AG10803 (cell line): ENCODE measurements around the genes NUTM2A and STAMBPL1.

GRCh38 chr10:87225103-87225736 is at the start of gene NUTM2A:
Gene NUTM2A, plus strand, starts transcription at chr10:87225448.
- RRBS = no CpG with 5 or more reads among the region's 6 CpGs

- RRBS = no CpG with 5 or more reads among the region's 11 CpGs
Measured at GRCh38 chr10:87658827-87659375, 777 bp upstream of the PAPSS2 start.

GRCh38 chr10:87818650-87819291 is 745 bp upstream of the ATAD1 start:
- RRBS = no CpG with 5 or more reads among the region's 21 CpGs

DNA sequence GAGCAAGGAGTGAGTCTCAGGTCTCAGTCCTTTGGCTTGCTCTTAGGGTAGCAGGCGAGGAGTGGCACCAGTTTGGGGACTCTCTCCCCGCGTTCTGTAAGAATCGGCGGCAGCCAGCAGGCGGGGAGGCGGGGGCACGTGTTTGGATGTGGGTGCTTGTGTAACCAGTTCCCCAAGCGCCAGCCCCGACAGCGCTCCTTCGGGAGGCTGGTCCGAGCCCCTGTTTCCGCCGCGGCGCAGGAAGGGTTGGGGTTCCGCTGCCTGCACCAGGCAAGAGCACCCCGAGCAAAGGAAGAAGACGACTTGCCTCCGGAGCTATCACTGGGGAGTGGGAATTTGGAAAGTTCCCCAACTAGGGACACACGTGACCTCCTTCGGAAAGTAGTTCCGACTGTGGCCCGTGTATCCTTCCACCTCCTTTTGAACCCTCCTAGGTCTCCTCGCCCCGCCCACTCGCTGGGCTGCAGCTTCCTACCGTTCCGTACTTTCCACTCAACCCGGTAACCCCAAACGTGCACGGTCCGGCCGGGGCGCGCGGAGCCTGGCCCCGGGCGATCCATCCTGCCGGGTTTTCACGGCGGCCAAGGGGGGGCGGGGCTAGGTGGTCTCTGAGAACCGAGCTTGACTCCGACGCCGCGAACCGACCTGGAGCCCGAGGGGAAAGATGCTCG is 1.3 kb downstream of the KLLN start:
- RRBS = no CpG with 5 or more reads among the region's 52 CpGs

GRCh38 chr10:87863750-87864038 is 269 bp downstream of the PTEN start:
- RRBS = under 1% methylated on average over 5 of the region's 37 CpGs

DNA sequence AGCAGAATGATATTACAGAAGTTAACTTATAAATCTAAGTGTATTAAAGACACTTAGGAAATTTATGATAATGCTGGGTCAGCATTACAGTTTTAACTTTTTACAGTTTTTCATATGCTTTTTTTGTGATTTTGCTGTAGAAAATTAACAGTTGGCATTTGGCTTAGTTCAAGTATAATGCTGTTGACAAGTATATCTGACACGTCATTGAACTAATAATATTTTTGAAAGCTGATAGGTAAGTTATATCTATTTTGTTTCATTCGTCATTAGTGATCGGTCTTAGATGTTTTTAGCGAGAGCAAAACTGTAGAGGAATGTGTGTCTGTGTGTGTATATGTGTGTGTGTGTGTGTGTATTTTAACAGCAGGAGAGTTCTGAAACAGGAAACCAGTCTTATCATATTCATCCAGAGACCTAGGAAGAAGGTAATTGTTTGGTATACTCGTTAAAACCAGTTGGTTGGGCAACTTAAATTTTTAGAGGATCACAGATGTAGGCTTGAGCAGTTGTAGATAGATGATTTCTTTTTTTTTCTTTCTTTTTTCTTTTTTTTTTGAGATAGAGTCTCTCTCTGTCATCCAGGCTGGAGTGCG is 15.5 kb downstream of the PTEN start:
- RRBS = no CpG with 5 or more reads among the region's 6 CpGs

GRCh38 chr10:87945295-87945985 is 82.0 kb downstream of the PTEN start:
- RRBS = no CpG with 5 or more reads among the region's 6 CpGs

DNA sequence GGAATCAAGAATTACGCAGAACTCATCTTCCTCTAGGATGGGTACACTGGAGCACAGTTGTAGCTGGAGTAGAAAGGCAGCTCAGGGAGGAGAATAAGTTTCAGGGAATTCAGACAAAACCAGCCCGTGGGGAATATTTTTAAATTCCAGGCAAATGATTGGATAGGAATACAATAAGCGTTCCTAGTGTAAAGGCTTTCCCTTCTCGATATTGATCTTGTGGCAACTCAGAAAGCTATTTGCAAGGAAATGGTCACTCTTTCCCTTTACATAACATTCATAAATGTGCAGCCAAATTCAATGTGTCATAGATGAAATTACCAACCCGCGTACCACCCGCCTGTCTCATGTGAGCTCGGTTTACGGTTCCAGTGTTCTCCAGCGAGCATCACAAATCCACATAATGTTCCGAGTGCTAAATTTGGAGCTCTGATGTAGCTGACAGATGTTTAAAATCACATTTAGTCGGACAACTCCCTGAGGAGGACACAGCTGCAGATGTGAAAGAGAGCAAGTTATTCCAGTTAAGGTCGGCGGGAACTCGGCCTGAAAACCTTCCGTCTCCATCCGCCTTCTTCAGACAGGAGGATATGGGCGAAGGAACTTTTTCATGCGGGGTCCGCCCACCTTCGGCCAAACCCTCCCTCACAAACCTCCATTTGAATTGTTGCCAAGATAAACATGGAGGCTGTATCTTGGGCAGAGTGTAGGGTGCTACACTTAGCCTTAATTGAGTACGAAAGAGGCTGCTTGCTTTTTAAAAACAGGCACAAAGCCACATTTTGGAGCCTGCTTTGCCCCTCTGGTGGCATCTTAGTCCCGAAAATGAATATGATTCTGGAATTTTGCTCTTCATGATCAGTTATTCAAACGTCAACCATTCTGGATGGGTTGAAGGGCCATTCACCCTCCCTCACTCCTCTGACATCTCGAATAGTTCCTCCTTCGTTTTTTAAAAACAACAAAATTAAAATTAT is 326.9 kb downstream of the RNLS start:
- RRBS = no CpG with 5 or more reads among the region's 26 CpGs

GRCh38 chr10:88475509-88475894 is 107.6 kb downstream of the RNLS start:
- RRBS = no CpG with 5 or more reads among the region's 1 CpG

GRCh38 chr10:88545249-88545736 is 37.8 kb downstream of the RNLS start:
- RRBS = no CpG with 5 or more reads among the region's 4 CpGs

GRCh38 chr10:88841307-88841653 is 10.4 kb downstream of the ANKRD22 start:
- RRBS = no CpG with 5 or more reads among the region's 2 CpGs

GRCh38 chr10:88879847-88880955 is at the start of gene STAMBPL1:
Gene STAMBPL1, plus strand, starts transcription at chr10:88880245.
- RRBS = under 1% methylated on average over 23 of the region's 99 CpGs

DNA sequence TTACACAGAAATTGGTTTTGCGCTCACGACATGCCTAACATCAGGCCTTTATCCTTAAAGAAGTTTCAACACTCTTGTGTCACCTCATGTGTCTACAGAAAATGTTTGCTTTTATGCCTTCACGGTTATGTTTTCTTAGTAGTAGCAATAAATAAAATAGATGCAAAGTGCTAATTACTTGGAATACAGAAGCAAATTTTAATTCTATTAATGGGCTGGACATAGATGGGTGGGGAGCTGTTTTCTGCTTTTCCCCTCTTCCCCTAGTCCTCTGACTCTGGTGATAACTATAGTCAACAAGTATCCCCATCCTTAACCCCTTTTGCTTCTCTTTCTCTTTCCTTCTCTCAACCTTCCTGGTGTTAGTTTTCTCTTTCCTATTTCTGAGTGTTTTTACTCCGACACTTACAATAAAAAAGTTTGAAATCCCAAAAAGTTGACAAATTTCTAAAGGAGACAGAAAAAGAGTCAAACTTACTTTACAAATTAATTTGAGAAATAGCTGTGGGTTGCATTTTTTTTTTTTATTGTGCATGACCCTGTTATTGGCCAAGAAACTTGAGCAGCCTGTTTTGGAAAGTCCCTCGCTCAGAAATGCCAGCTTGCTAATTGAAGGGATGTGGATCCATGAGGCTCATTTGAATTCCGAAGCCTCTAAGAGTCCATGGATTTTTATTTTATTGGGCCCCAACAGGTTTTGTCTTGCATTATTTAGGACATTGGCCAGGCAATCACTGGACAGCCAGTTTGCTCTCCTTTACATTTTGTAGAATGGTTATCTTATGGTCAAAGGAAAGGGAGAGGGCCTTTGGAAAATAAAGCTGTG is 2.4 kb downstream of the FAS start:
- RRBS = no CpG with 5 or more reads among the region's 6 CpGs

- RRBS = no CpG with 5 or more reads among the region's 4 CpGs
Measured at GRCh38 chr10:89478474-89479166, 56.8 kb downstream of the SLC16A12 start.

GRCh38 chr10:89494495-89495023 is 40.8 kb downstream of the SLC16A12 start:
- RRBS = no CpG with 5 or more reads among the region's 4 CpGs

- RRBS = no CpG with 5 or more reads among the region's 6 CpGs
Measured at GRCh38 chr10:89643637-89643982, 1.4 kb downstream of the PANK1 start.

GRCh38 chr10:90911988-90912751 is 8.7 kb downstream of the ANKRD1 start:
- RRBS = no CpG with 5 or more reads among the region's 5 CpGs

DNA sequence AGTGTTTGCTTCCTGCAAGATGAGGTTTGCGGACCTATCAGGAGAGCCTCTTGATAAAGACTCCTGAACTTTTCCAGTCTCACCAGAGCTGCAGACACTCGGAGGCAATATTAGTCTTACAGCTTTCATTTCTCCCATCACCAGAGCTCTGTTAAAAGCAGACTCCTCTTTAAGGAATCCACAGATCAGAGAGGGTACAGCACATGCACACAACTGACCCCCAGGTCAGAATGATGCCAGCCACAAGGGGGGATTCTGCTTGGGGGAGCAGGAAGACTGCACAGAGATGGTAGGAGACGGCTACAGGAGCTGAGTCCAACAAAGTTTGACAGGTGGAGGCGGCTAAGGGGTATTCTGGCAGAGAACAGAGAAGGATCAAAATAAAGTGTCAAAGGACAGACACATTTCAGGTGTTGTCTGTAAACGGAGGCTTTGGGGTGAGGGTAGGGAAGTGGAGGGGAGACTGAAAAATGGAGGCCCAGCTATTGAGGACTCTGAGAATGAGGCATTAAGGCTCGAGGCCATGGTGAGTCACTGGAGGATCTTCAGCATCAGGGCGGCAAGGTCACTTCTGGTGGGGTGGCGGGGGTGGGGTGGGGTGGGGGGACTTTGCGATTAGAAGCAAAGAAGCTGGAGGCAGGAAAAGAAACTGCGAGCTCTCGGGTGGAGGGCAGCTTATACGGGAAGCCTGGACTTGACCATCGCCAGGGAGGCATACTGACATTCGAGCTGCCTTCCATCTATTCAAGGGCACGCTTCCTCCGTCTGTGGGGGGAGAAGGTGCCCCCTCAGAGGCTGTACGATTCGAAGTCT is 58.5 kb upstream of the PCGF5 start:
- RRBS = no CpG with 5 or more reads among the region's 18 CpGs

DNA sequence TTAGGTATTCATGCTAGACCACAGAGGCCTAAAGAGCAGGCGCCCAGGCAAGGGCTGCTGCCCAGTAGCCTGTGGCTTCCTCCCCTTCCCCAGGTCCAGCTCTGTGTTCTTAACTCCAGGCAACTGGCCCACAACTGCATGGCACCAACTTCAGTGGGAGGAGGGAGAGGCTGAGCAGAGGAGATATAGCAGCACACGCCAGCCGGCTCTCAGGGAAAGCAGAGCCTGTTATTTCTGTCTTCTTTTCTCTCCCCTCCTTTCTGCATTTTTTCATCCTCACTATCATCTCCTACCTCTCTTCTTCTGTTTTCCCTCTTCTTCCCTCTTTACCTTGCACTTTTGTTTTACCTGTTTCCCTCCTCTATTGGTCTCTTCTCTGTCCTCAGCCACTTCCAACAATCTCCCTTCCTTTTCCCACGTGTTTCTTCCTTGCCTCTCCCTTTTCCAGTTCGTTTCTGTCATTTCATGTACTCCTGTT is 67.6 kb downstream of the PCGF5 start:
- RRBS = no CpG with 5 or more reads among the region's 5 CpGs

- RRBS = no CpG with 5 or more reads among the region's 6 CpGs
Measured at GRCh38 chr10:91526723-91527035, 106.2 kb downstream of the PPP1R3C start.